ENCODE data around the genes PRCC, PEAR1, FCRL3 and KIRREL1.

- PRO-cap: no peak
- RAMPAGE, long total RNA: no peak
Observed at GRCh38 chr1:156479911-156480554, 20.5 kb downstream of the MEF2D start.

GRCh38 chr1:156525100-156525532, 24.5 kb upstream of the MEF2D start:
- PRO-cap: no peak
- RAMPAGE, long total RNA: no peak

DNA sequence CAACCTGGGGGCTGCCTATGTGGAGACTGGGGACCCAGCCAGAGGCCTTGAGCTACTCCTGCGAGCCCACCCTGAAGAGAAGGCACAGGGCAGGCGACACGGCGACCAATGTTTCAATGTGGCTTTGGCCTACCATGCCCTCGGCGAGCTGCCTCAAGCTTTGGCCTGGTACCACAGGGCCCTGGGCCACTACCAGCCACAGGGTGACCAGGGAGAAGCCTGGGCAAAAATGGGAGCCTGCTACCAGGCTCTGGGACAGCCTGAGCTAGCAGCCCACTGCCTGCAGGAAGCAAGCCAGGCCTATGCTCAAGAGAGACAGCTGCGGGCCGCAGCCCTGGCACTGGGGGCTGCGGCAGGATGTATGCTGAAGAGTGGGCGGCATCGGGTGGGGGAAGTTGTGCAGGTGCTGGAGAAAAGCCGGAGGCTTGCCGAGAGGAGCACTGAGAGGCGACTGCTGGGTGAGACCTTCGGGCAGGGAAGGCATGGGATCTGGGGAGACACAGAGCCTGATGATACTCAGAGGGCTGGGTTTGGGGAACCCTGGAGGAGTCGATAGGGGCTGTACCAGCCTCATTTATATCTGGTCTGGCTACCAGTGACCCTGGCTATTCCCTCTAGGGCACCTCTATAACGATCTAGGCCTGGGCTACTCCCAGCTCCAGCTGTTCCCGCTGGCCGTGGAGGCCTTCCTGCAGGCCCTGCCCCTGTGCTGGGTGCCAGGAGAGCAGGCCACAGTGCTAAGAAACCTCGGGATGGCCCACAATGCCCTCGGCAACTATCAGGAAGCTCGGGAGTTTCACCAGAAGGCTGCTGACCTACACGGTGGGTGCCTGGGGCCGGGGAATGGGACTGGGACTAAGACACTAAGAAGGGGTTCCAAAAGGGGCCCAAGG, 2.3 kb downstream of the TTC24 start:
- PRO-cap: unidirectional peak, plus-strand start at position 520 of the sequence
- RAMPAGE, long total RNA: no peak

DNA sequence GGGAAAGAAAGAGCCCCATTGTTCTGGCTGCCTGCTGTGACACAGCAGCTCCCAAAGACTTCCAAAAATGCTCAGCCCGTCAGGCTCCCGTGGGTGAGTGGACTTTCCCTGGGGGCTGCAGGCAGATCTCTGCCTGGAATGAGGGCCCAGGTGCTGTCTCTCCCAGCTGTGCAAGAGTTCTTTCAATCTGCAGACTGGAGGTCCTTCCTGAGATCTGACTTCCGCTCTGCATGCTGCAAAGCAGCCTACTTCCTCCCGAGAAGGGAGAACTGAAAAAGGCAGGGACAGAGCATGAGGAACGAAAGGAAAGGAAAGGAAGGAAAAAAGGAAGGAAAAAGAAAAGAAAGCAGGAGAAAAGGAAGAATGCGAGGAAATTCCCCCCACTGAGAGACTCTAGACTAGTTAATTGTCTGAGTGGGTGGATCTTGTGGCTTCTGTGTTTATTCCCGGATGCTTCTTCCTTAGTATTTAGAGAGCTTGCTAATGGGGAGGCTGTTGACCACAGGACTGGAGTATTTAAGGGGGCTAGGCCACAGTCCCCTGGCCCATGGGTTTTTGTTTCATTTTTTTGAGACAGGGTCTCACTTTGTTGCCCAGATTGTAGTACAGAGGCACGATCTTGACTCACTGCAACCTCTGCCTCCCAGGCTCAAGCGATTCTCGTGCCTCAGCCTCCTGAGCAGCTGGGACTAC, 15.0 kb downstream of the NES start:
- PRO-cap: no peak
- RAMPAGE, long total RNA: no peak

GRCh38 chr1:156664174-156665416, 12.6 kb downstream of the NES start:
- PRO-cap: bidirectional peak, plus-strand start at chr1:156665011, minus-strand start at chr1:156665116
- RAMPAGE, long total RNA: no peak

- PRO-cap: no peak
- RAMPAGE, long total RNA: start-site peak on the minus strand at chr1:156715974-156716084, 6 reads; start-site peak on the minus strand at chr1:156716156-156716255, 22 reads
Observed at GRCh38 chr1:156715300-156716505, 10.3 kb upstream of the CRABP2 start.

DNA sequence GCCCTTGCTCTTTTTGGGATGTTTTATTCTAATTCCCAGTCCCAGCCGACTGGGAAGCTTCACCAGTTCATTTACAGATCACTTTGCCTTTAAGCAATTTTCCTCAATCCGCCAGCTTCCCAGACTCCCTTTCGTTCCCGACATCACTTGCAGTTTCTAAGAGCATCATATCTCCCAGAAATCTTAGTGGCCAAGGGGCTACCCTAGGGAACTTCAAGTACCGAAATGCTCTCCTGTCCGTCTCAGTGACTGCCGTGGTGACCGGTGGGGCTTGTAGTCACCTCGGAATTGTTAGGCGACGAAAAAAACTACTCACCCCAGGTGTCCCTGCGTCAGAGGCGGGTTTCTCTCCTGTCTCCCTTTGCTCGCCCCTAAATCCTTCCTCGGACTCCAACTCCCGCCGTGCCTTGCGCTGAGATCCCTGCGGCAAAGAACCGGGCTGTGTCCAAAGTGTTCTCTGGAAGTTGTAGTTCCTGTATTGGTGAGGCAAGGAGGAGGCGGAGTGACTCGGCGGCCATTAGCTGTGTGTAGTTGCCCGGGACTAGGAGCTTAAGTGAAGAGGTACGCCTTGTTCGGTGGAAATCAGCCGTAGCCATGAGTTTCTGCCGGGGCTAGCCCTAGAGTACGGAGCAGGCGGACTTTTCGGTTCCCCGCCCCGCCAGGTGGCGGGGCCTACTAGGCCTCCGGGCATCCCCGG, at the start of gene PRCC:
Gene PRCC, plus strand, starts transcription at position 513 of the 697 bp plus-strand sequence.
- PRO-cap: bidirectional peak, plus-strand start at position 513 of the sequence, minus-strand start at position 139 of the sequence
- RAMPAGE, long total RNA: start-site peak on the plus strand centred at position 509 of the sequence, 9 bp wide, 83 reads

DNA sequence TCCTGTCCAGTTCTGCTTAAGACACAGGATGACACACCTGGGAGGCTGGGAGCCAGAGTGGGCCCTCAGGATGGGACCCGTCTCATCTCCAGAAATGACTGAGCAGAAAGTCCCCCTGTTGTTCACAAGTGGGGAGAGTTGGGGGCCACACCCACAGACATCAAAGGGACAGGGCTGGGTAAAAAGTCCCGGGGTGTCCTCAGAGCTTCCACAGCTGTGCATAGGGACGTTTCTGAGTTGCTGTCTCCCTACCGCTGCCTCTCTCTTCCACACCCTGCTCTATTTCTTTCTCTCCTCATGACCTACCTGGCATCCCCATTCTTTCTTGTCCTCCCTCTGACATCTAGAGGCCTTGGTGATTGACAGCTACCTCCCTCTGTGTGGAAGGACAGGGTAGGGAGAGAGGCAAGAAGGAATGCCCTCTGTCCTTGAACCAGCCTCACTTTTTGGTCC, 19.5 kb upstream of the SH2D2A start:
- PRO-cap: no peak
- RAMPAGE, long total RNA: no peak

GRCh38 chr1:156893322-156894515, at the start of gene PEAR1:
PEAR1 (plus strand) TSS chr1:156893718.
- PRO-cap: bidirectional peak, plus-strand start at chr1:156893720, minus-strand start at chr1:156893595
- RAMPAGE, long total RNA: start-site peak on the plus strand at chr1:156893690-156893729, 57 reads

DNA sequence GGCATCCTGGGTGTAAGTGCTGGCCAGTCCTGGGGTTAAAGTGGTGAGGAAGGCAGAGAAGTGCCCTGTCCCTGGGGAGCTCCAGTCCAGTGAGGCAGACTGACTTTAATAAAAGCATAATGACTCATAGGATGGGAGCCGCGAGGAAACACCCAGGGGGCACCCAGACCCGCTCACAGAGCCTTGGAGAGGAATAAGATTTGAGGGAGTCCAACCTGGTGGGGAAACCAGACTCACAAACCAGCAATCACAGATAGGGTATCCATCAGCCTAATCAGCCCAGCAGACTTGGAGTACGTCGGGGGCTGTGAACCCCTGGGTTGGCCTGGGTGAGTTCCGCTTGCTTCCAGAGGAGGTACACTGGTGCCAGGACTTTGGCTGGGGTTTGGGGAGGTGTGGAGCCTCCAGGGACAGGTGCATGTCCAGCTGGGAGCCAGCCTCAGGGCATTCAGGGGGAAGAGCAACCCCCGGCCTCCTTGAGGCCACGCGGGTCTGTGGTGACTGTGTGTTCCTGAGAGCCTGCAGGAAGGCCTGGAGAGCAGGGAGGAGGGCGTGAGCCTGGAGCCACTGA, 3.7 kb downstream of the PEAR1 start:
- PRO-cap: no peak
- RAMPAGE, long total RNA: no peak

GRCh38 chr1:156994993-156995750, 50.4 kb downstream of the ARHGEF11 start:
- PRO-cap: no peak
- RAMPAGE, long total RNA: start-site peak on the minus strand at chr1:156995230-156995306, 5 reads

GRCh38 chr1:157046229-157046700, 723 bp upstream of the ARHGEF11 start:
- PRO-cap: no peak
- RAMPAGE, long total RNA: no peak

DNA sequence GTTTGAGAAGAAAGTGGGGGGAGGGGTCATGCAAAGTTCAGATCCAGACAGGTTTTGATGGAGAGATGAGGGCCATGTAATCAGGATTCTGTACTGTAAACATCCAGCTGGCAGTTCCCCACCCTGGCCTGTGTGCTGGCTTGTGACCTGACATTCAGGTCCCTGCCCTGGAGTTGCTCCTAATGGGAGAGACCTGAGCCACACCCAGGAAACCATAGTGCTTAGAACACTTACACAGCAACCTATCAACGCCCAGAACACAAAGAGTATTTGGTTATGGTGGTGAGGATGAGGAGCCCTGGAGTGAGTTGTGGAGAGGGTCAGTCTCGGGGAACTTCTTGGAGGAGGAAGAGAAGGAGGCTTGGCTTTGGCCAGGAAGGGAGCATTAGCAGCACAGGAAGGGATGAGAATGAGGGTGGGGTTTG, 15.7 kb upstream of the ETV3 start:
- PRO-cap: no peak
- RAMPAGE, long total RNA: no peak

DNA sequence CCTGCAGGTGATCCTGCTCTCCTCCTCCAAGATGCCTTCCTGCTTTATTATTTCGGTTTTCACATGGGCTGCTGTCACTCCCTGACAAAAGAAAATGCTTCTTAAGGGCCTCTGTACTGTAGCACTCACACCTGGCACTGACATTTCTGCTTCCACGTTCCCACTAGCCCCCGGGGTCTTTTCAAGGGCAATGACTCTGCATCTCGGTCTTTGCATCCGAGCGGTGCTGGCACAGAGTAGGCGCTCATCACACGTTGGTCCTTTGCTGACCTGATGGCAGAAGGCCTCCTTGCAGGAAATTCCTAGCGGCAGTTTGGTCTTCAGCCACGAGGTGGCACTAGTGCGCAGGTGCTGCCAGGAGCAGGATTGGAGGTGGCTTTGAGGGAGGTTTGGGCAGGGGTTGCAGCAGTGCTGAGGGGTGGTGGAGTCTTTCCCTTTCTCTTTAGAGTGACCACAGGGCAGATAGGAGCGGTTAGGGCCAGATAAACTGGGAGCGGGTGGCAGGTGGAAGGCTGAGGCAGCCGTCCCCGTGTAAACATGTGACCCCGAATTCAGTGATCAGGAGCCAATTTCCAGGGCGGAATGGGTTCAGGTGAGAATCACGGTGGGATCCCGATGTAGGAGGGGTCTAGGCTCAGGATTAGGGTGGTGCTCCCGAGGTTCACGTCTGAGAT, 25.4 kb upstream of the ETV3 start:
- PRO-cap: no peak
- RAMPAGE, long total RNA: no peak

DNA sequence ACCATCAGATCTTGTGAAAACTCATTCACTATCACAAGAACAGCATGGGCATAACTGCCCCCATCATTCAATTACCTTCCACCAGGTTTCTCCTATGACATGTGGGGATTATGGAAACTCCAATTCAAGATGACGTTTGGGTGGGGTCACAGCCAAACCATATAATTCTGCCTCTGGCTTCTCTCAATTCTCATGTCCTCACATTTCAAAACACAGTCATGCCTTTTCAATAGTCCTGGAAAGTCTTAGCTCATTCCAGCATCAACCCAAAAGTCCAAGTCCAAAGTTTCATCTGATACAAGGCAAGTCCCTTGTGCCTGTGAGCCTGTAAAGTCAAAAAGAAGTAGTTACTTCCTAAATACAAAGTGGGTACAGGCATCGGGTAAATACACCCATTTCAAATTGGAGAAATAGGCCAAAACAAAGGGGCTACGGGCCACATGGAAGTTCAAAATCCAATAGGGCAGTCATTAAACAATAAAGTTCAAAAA, 113.0 kb downstream of the FCRL5 start:
- PRO-cap: no peak
- RAMPAGE, long total RNA: no peak

DNA sequence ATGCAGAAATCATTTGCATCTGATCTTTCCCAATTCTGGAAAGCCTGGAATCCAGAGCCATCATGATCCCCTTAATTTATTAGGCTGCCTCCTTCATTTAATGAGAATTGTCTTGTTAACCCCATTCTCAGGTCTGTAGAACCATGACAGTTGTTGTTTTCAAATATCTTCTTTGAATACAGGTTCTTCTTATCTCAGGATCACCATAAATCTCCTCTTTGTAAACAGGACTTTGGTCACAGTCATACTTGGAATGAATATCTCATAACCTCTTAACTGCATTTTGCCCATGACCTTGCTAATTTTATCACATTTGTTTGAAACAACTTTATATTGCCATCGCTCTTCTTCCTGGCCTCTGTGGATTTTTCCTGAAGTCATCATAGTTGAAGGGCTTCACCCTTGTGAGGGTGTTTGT, 54.3 kb downstream of the FCRL5 start:
- PRO-cap: no peak
- RAMPAGE, long total RNA: no peak

GRCh38 chr1:157523989-157524602, 28.2 kb downstream of the FCRL5 start:
- PRO-cap: no peak
- RAMPAGE, long total RNA: no peak

DNA sequence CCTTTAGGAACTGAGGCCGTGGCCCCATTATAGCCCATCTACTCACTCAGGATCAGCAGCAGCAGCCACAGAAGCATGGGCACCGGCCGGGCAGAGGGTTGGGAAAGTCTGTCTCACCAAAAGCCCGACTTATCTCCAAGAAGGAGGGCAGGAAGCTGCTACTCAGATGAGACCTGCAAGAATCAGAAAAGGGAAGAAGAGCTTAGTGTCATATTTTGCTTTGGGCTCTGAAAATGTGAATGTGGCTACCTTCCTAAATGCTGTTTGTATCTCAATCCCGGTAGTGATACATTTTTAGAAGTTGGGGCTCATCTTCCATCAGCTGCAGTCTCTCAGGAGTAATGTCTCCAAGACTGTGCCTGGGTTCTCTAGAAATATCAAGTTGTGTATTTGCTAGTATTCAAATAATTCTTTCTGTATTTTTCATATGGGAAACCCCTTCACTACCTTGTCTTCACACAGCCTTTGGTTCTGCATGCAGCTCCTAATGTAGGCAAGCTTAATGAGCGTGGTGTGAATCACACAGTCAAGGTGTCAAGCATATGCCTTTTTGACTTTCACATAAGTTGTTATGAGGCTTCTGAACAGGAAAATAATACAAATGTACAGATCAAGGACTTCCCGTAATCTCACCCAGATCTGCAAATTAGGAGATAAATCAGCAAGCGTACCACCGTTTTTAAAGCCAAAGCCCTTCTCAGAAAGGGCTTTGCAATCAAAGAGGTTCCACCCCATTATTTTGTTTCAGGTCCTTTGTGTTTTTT, at the start of gene FCRL3:
Gene FCRL3, minus strand, starts transcription at position 357 of the 764 bp plus-strand sequence.
- PRO-cap: no peak
- RAMPAGE, long total RNA: no peak

GRCh38 chr1:157726878-157727416, 26.4 kb upstream of the FCRL3 start:
- PRO-cap: no peak
- RAMPAGE, long total RNA: no peak

- PRO-cap: bidirectional peak, plus-strand start at chr1:157993293, minus-strand start at chr1:157993214; bidirectional peak, plus-strand start at chr1:157993645, minus-strand start at chr1:157993510
- RAMPAGE, long total RNA: start-site peak on the plus strand at chr1:157993285-157993387, 96 reads; start-site peak on the plus strand at chr1:157993598-157993649, 272 reads
Observed at GRCh38 chr1:157992759-157993745, at the start of gene KIRREL1. KIRREL1 (plus strand) TSS chr1:157993645.

All from vagina (tissue), 1 donor.